Occipital lobe (tissue), 2 donors: ENCODE measurements around a stretch of chr1.

GRCh38 chr1:9196168-9197258 is 38.1 kb upstream of the H6PD start:
- RAMPAGE, long total RNA: no peak

DNA sequence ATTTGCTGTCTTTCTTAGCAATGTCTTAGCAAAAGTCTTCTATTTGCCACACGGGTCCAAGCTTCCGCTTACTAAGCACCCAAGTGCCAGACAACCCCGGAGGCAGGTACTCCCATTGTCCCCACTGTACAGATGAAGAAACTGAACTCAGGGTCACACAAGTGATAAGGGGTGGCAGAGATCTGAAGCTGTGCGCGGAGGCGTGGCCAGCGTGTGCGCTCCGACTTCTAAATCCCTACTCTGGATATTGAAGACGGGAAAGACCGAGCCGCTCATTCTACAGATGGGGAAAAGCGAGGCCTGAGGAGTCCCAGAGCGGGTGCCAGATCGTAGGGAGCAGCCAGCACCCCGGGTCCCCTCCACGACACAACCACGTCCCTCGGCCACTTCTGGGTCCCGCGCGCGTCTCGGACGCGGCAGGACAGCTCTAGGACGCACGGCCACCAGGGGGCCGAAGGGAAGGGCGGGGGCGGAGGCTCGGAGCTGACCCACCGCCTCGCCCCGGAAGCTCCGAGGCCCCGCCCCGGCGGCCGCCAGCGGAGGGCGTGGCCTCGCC is 346 bp upstream of the H6PD start:
- RAMPAGE, long total RNA: no peak

- RAMPAGE, long total RNA: no peak
Observed at GRCh38 chr1:9266070-9267046, 26.3 kb upstream of the SPSB1 start.

DNA sequence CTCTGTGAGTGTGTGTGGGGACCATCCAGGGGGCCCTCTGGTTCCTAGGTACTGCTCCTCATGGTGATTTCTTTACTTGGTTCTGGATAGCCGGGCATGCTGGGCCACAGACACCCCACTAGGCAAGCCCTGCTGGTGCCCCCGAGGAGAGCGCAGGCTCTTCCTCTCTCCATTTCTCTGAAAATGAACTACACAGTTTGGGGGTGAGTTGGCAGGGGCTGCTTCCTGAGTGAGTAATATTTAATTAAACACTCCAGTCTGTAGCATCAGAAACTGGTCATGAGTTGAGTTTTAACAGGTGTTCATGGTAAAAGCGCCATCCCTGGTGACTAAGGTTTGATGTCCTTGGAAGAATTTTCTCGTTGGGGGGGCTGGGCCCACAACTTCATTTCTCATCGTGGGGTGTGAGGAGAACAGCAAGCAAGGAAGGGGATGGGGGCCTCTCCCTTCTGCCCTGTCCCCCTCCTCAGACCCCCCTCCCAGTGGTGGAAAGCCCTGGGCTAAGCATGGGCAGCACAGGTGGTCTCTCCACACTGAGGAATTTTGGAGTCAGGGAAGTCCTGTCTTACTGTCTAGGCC is 1.8 kb downstream of the SPSB1 start:
- RAMPAGE, long total RNA: no peak

- RAMPAGE, long total RNA: no peak
Observed at GRCh38 chr1:9326568-9327142, 34.0 kb downstream of the SPSB1 start.

- RAMPAGE, long total RNA: no peak
Observed at GRCh38 chr1:9398037-9398407, 105.3 kb downstream of the SPSB1 start.

- RAMPAGE, long total RNA: no peak
Observed at GRCh38 chr1:9435814-9436579, 103.3 kb upstream of the SLC25A33 start.

GRCh38 chr1:9589360-9589939 is 739 bp downstream of the TMEM201 start:
- RAMPAGE, long total RNA: no peak

- RAMPAGE, long total RNA: no peak
Observed at GRCh38 chr1:9699148-9699441, 47.6 kb downstream of the PIK3CD start.

- RAMPAGE, long total RNA: no peak
Observed at GRCh38 chr1:9755074-9755387, 68.7 kb downstream of the CLSTN1 start.

DNA sequence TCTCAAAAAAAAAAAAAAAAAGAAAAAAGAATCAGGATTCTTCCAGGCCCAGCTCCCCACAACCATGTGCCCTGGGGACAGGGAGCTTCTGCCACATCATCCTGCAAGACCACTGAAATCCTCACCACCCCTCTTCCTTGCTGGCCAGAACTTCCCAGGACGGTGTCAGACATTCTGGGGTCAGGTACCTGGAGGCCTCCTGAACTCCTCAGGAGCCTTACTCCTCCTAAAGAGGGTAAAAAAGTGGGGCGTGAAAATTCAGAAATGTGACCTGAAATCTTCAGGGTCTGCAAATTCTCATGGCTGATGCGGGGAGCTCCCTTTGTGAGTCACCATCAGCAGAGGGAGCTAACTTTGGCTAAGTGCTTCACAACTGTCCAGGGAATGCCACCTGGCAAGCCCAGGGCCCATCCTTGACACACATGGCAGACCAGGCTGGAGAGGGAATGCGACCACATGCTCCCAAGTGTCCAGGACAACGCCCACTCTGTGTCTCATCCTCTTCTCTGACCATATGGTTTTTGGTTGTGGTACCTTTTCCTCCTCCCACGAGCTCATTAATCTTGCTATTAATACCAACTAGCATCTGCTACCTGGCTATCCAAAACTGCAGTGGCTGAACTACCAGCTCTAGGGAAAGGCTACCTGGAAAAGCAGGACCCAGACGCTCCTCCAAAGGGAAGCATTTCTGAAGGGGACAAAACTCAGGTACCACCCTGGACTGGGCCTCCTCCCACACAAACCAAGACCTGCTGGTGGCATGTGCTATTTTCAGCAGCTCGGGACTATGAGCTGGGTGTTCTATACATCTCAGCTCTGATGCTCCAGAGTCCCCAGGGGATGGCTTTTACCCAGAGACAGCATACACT is 37.1 kb upstream of the CLSTN1 start:
- RAMPAGE, long total RNA: no peak

- RAMPAGE, long total RNA: no peak
Observed at GRCh38 chr1:9910452-9911530, 722 bp upstream of the CTNNBIP1 start.

GRCh38 chr1:9929185-9929963 is 13.8 kb downstream of the LZIC start:
- RAMPAGE, long total RNA: no peak

DNA sequence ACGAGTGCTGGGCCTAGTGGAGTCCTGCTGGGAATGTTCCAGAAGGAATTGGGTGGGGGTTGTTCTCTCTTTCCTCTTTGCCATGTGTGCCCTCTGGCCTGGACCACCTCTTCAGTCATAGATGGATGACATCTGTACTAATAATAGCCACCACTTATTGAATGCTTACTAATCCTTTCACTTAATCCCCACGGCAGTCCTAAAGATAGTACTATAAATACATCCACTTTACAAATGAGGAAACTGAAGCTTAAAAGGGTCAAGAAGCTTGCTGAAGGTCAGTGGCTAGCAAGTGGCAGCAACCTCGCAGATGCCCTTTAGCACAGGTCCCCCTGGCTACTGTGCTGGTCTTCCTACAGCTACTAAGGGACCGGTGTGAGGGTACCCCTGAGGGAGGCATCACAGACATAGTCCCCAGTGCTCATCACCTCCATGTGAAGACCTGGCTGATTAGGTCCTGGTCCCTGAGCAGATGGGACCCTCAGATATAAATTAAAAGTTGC is 55.2 kb upstream of the KIF1B start:
- RAMPAGE, long total RNA: no peak

DNA sequence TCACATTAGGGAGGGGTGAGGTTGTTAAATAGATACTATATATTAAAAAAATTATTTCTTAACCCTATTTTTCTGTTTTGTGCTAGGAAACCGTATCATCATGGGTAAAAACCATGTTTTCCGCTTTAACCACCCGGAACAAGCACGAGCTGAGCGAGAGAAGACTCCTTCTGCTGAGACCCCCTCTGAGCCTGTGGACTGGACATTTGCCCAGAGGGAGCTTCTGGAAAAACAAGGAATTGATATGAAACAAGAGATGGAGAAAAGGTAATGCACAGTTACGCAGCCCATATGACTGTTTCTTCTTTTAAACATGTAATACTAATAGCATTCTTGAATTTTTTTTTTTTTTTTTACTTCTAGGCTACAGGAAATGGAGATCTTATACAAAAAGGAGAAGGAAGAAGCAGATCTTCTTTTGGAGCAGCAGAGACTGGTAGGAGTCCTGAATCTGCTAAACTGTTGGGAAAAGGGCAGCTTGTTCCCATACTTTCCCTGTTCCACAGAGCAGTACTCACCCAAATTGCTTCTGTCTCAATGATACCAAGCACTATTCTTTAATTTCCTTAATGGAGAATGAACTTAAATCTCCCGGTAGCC is 86.5 kb downstream of the KIF1B start:
- RAMPAGE, long total RNA: no peak

- RAMPAGE, long total RNA: no peak
Observed at GRCh38 chr1:10361440-10362103, 37.3 kb upstream of the PGD start.

- RAMPAGE, long total RNA: no peak
Observed at GRCh38 chr1:10457135-10457706, 7.4 kb downstream of the CORT start.

DNA sequence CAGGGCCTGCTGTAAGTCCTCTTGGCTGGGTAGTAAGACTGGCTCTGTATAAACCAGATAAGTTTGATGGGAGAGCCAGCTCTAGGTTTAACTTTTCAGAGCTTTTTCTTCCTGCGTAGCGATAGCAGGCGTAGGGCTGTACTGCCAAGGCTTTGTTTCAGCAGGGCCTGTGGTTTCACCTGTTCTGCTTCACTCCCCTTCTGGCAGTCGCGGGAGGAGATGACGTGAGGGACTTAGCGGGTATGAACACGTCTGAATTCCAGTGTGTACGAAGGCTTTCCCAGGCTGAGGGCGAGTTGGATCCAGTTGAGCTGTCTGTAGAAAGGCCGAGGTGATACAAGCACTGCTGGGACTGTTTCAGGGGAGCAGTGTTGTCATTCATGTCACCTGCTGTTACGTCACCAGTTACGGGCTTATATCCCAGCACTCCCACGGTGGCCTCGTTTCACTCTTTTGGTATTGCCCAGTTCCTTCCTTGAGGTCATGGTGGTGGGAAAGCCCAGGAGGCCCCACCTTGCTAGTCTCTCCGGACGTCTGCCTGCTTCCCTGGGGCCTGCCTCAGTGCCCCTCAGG is 21.2 kb downstream of the PEX14 start:
- RAMPAGE, long total RNA: no peak

GRCh38 chr1:10573960-10575134 is 99.6 kb downstream of the PEX14 start:
- RAMPAGE, long total RNA: no peak

DNA sequence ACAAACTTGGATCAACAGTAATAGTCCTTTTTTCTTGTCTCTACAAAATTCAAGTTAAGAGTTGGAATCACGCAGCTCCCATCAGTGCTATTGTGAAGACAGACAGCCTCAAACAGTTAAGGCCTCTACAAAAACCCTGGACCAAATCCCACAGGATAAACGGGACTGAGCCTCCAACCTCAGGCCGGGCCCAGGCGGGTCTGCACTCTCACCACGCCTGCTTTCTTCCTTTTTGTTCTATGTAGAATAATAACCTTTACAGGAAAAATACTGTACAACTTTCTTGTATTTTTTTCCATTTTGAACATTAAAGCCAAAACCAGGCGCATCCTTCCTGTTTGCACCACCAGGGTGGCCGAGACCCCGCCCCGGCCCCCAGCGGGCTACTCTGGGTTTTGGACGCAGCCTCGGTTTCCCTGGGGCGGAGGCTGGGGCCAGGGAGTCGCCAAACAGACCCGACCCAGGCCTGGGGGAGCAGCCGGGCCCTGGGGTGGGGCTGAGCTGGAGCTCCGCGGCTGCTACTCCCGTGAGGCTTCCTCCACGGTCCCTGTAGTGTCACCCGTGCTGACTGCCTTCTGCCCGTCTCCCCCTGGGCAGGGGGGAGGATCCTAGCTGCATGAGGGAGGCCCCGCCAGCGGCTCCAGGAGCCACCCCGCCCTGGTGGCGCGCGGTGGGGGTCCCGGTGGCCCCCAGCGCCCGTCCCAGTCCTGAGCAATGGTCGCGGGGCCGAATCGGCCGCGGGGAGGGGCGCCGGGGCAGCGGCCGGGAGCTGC is 158.4 kb downstream of the CASZ1 start:
- RAMPAGE, long total RNA: no peak